Epithelial cell of proximal tubule (primary cell): Measurements from ENCODE around the genes CITED1 and ATRX.

GRCh38 chrX:71636795-71637323 lies 18.5 kb upstream of the CXCR3 start:
- RAMPAGE, long total RNA, result no peak
- RRBS, result no CpG with 5 or more reads among the region's 7 CpGs

GRCh38 chrX:71992162-71992887 lies 81.7 kb downstream of the NHSL2 start:
- RAMPAGE, long total RNA, result no peak
- RRBS, result no CpG with 5 or more reads among the region's 7 CpGs

DNA sequence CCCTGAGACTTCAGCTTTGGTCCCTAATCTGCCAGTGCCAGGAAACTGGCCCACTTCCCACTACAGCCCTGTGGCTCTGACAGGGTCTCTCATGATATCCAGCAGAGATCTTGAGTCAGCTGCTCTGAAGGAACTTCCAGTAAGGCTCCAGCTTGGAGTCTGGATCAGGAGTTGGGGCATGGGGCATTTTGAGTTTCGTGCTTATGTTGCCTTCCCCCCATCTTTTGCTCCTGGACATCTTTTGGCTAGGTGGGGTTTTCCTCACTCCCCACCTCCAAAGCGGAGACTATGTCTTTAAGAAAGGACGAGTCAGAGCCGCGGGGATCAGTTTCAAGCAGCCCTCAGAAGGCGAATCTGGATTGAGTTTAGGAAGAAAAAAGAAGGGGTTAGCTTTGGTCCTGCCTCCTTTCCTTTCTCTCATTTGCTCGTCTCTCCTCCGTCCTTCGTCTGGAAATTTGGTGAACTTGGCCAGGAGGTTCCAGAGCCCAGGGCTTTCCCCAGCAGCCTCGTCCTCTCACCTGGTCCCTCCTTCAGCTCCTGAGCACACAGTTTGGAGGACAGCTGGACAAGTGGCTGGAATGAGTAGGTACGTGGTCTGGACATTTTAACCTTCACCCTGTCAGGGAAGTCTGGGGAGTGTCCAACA lies 116.6 kb downstream of the NHSL2 start:
- RAMPAGE, long total RNA, result no peak
- RRBS, result no CpG with 5 or more reads among the region's 11 CpGs

DNA sequence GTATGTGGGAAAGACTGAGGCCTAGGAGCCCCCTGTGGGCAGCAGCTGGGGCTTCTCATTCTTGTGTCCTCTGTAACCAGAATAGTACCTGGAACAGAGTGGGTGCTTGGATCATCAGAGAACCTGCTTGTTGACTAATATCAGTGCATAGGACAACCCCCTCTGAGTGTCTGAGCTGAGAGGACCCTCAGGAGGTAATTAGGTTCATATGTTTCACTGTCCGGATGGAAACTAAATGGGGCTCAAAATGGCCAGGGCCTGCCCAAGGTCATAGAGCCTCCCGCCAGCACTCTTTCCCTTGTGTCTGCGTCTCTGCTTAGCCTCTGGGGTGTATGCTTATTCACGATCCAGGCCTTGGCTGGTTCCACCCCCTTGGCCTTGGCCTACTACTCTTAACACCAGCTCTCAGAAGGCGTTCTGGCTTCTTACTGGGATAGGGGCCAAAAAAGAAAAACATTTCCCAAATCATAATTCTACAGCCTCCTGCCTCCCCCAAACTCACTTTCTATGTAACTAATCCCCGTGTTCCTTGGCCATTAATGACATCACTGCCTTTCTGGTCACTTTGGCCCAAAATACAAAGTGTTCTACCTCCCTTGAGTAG lies 118.7 kb upstream of the PIN4 start:
- RAMPAGE, long total RNA, result no peak
- RRBS, result no CpG with 5 or more reads among the region's 6 CpGs

GRCh38 chrX:72068962-72069868 lies 112.3 kb upstream of the PIN4 start:
- RAMPAGE, long total RNA, result no peak
- RRBS, result no CpG with 5 or more reads among the region's 21 CpGs

DNA sequence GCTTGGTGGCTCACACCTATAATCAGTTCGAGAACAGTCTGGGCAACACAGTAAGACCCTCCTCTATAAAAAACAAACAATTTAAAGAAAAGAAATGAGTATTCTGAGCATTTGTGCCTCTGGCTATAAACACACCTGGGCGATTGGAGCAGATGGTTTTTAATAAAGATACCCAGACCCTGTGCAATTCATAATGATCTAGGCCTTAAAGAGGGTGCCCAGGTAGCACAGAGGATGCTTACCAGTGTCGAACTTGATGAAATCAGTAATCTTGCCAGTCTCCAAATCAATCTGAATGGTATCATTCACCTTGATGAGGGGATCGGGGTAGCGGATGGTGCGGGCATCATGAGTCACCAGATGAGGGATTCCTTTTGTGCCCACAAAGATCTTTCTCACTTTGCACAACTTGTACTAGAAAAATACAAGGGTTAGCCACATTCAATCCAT lies 3.5 kb downstream of the RPS4X start:
- RAMPAGE, long total RNA, result no peak
- RRBS, result no CpG with 5 or more reads among the region's 6 CpGs

DNA sequence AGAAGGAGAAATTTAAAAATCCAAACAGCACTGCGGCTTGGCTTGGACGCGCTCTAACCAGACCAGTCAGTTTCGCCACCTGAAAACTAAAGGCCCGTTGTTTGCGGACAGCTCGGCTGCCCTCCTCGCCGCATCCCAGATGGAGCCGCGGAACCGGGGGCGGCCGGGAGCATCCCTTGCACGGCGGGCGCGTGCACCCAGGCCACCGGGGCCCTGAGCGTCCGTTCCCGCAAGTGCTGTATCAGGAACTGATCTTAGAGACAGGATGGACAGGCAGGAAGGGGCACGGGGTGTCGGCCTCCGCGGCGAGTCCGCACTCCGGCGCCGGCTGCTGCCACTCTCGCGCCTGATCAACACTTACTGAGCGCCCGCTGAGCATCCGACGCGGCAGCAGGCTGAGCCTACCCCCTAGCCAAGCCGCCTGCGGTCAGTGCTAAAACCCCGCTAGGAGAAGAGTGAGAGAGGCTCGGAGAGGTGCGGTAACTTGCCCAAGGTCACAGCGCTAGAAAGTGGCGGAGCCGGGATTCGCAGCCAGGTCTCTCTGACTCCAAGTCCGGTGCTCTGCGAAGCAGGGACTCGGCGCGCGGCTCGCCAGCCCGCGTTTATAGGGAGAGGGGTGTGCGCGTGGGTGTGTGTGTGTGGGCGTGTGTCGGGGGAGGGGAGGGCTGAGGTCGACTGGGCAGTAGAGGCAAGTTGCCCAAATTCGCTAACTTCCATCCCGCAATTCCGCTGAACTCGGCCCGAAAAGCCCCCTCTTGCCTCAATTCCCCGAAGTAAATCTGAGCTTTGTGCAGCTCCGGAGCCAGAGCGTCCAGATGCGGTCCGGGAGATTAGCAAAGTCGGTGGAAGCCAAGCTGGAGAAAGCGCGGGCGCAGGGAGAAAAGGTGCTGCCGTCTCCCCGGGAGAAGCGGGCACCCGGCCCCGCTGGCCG lies at the start of gene CITED1:
Gene CITED1, minus strand, starts transcription at position 578 of the 931 bp plus-strand sequence.
- RAMPAGE, long total RNA, result no peak
- RRBS, result 4% methylated on average over 15 of the region's 81 CpGs

- RAMPAGE, long total RNA, result no peak
- RRBS, result no CpG with 5 or more reads among the region's 3 CpGs
These were observed 39.0 kb upstream of the CITED1 start for GRCh38 chrX:72344613-72345153.

DNA sequence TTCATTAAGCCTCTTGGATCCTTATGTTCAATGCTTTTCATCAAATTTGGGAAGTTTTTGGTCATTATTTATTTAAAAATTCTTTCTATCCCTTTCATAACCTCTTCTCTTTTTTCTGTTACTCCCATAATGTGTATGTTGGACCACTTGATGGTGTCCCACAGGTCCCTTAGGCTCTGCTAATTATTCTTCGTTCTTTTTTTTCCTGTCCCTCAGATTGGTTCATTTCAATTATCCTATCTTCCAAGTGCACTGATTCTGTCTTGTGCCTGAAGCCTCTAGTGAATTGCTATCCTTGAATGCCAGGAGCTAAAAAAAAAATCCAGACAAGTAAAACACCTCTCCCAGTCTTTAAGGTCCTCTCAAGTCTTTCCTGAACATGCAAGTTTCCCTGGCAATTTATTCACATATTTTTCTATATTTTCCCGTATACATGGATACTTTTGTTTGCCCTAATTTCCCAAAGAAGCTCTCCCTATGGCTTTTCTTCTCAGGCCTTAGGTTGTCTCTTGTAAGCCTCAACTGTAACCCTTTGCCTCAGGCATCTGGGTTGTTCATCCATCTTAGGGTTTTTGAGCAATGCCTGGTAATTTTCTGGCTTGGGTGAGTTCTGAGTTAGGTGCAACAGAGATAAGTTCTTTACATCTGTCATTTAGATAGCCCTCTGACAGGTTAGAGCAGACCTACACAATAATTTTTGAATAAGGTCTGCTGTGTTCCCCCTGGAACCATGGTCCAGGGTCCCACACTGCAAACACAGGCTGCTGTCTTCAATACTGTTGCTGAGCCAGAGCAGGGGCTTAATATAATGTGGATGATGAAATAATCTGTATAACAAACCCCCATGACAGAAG lies 116.7 kb upstream of the CITED1 start:
- RAMPAGE, long total RNA, result no peak
- RRBS, result no CpG with 5 or more reads among the region's 2 CpGs

GRCh38 chrX:72634400-72634841 lies 61.8 kb upstream of the HDAC8 start:
- RAMPAGE, long total RNA, result no peak
- RRBS, result no CpG with 5 or more reads among the region's 3 CpGs

DNA sequence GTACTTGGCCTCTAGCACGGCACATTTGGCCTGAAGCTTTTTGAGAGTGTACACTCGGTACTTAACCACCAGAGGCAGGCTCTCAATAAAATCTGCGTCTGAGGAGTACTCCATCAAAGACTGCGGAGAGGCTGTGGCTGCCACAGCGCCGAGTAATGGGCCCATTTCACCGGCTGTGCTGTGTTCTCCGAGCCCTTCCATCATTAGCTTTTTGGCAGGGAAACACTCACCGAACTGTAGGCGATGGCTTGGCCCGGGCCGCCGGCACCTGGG lies 48.3 kb upstream of the PABPC1L2A start:
- RAMPAGE, long total RNA, result no peak
- RRBS, result 32% methylated on average over 5 of the region's 13 CpGs

DNA sequence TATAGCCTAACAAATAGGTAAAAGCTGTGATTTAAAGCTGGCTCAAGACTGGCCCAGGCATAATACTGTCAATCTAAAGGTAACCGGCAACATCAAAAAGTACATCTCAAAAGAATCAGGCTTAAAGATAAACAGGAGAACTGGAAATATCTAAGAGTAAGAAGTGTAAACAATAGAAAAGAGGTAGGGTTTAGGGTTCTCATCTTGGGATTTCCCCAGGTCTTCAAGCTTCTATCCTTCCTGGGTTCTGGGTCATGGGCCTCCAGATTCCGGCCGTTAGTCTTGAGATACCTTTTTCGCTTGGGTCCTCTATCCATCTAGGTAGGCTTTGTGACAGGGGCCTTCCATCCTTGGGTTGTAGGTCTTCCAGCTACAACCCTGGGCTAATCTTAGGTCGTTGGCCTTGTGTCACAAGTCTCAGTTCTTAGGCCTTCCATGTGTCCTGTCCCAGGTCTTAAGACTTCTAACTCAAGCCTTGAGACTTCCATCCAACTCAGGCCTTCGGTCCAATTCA lies 263.5 kb downstream of the CHIC1 start:
- RAMPAGE, long total RNA, result no peak
- RRBS, result no CpG with 5 or more reads among the region's 6 CpGs

GRCh38 chrX:74251309-74251938 lies 52.6 kb upstream of the ZCCHC13 start:
- RAMPAGE, long total RNA, result no peak
- RRBS, result no CpG with 5 or more reads among the region's 2 CpGs

GRCh38 chrX:74293179-74293932 lies 10.6 kb upstream of the ZCCHC13 start:
- RAMPAGE, long total RNA, result no peak
- RRBS, result no CpG with 5 or more reads among the region's 30 CpGs

GRCh38 chrX:75155269-75155746 lies 775 bp downstream of the ABCB7 start:
- RAMPAGE, long total RNA, result no peak
- RRBS, result no CpG with 5 or more reads among the region's 7 CpGs

DNA sequence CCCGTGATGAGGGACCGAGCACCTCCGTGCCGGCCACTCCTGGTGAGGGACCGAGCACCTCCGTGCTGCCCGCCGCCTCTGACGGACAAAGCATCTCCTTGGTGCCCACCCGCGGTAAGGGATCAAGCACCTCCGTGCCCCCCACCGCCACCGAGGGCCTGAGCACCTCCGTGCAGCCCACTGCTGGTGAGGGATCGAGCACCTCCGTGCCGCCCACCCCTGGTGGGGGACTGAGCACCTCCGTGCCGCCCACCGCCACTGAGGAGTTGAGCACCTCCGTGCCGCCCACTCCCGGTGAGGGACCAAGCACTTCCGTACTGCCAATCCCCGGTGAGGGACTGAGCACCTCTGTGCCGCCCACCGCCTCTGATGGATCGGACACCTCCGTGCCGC lies 1.2 kb downstream of the MAGEE1 start:
- RAMPAGE, long total RNA, result no peak
- RRBS, result no CpG with 5 or more reads among the region's 31 CpGs

GRCh38 chrX:77445778-77446755 lies 1.1 kb upstream of the FGF16 start:
- RAMPAGE, long total RNA, result no peak
- RRBS, result no CpG with 5 or more reads among the region's 36 CpGs

DNA sequence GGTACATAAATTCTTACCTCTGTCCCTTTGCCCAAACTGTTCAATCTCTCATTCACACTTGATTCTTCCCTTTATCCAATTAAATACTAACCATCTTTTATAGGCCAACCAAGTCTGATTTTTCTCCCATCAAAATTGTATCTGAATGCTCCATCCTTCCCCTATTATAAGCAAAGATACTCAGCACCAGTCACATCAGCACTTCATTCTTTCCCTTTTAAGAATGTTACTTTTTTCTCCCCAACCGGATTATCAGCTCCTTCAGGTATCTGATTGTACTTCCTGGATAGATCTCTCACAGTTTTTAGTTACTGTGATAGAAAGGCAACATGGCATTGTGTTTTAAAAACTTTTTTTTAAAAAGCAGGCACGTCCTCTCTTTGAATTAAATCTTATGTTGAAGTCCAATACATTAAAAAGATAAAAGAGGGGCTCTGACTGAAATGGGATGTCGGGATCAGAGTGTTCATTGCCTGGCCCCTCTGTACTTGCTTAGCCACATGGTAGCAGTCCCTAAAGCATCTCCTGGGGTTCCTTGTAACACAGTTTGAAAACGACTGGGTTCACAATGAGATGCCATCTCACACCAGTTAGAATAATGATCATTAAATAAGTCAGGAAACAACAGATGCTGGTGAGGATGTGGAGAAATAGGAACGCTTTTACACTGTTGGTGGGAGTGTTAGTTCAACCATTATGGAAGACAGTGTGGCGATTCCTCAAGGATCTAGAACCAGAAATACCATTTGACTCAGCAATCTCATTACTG lies 107.6 kb downstream of the FGF16 start:
- RAMPAGE, long total RNA, result no peak
- RRBS, result no CpG with 5 or more reads among the region's 6 CpGs

DNA sequence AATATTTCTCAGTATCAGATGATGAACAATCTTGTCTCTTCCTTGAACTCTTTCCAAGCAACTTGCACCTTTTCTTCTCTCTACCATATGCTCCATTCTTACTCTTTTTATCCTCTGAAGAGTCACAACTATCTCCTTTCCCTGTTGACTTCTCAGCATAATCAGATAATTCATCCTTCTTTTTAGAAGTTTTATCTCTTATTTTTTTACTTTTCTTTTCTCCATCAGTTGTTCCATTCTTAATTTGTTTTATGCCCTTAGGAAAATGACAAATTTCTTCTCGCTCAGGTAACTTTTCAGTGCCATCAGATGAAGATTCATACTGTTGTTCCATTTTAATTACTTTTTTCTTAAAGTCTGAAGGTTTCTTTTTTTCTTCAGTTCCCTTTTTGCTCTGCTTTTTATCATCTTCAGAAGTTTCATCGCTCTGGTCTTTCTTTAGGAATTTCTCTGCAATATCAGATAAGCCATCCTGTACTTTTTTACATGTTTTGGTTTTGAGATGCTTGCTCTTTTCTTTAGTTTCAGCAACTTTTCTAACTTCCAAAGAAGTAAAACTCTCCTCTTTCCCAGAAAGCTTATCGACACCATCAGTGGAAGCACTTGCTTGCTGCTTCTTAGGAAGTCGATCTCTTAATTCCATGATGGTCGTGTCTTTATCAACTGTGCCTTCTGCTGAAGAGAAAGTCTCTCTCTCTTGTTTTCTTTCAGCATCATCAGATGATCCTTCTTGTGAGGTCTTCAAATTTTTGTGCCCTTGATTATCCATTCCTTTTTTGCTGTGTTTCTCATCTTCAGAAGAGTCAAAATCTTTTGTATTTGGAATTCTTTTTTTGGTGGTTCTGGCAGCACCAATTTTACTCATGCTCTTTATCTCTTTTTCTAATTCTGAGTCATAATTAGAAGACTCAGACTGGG lies 103.8 kb downstream of the ATRX start:
- RAMPAGE, long total RNA, result no peak
- RRBS, result no CpG with 5 or more reads among the region's 5 CpGs

GRCh38 chrX:77785342-77786676 lies at the start of gene ATRX:
Gene ATRX, minus strand, starts transcription at chrX:77786216.
- RAMPAGE, long total RNA, result no peak
- RRBS, result no CpG with 5 or more reads among the region's 68 CpGs